Osteoblast (primary cell): ENCODE data around the genes OR1J2, OR1Q1 and OR1L6.

- CAGE, long polyA plus RNA: no peak
- RRBS: no CpG with 5 or more reads among the region's 16 CpGs
These were observed 85.4 kb downstream of the DAB2IP start for GRCh38 chr9:121736760-121737319.

- CAGE, long polyA plus RNA: no peak
- RRBS: no CpG with 5 or more reads among the region's 12 CpGs
These were observed 102.5 kb downstream of the DAB2IP start for GRCh38 chr9:121753762-121754595.

DNA sequence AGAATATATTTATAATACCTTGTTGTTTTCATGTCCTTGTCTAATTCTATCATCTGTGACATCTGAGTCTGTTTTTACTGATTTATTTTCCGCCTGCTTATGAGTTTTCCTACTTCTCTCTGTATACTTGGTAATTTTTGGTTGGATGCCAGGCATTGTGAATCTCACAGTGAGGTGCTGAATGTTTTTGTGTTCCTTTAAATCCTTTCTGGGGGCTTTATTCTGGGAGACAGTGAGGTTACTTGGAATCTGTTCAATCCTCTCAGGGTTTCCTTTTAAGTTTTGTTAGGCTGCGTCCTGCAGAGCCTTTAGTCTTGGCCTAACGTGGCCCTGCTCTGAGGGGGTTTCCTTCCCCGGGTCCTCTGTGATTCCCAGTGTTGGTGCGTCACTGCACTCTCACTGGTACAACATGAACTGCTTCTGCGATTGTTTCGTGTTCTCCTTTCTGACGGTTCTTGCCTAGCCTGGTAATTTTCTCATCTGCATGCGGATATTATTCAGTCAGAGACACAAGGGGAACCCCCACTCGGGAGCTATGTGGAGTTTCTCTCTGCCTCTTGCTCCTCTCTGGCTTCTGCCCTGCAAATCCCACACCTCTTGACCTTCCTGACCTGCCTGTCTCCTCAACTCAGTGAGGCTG, 128.0 kb downstream of the DAB2IP start:
- CAGE, long polyA plus RNA: no peak
- RRBS: no CpG with 5 or more reads among the region's 10 CpGs

- CAGE, long polyA plus RNA: no peak
- RRBS: 98% methylated on average over 2 of the region's 22 CpGs
These were observed 170.7 kb downstream of the DAB2IP start for GRCh38 chr9:121821926-121822671.

GRCh38 chr9:121913992-121914668, 179.0 kb downstream of the TTLL11 start:
- CAGE, long polyA plus RNA: no peak
- RRBS: no CpG with 5 or more reads among the region's 8 CpGs

GRCh38 chr9:121989165-121989837, 103.8 kb downstream of the TTLL11 start:
- CAGE, long polyA plus RNA: no peak
- RRBS: 53% methylated on average over 3 of the region's 21 CpGs

DNA sequence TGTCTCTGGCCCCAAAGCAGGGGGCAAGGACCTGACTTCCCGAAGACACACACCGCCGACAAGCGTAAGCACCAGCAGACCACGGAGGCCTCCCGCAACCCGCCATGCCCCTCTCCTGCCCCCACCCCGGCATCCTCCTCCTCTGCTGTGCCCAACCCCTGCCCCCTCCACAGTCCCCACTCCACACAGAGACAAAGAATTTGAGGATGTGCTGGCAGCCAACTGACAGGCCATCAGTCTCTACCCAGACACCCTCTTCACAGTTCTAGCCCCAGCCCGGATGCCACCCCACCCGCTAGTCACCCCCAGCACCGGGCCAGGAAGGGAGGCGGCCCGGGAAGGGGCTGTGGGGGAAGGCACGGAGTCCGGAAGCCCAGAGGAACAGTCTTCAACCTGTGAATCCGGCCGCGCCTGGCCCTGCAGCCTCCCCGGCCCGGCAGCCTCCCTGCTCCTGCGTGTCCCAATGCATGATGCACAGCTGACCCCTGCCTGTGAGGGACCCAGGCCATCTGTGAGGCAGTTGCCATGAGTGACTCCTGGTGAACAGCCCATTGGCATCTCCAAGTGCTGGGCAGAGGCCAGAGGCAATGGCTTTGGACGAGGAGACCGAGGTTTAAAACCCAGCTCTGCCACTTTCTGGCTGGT, 31.2 kb downstream of the NDUFA8 start:
- CAGE, long polyA plus RNA: no peak
- RRBS: 100% methylated on average over 2 of the region's 23 CpGs

DNA sequence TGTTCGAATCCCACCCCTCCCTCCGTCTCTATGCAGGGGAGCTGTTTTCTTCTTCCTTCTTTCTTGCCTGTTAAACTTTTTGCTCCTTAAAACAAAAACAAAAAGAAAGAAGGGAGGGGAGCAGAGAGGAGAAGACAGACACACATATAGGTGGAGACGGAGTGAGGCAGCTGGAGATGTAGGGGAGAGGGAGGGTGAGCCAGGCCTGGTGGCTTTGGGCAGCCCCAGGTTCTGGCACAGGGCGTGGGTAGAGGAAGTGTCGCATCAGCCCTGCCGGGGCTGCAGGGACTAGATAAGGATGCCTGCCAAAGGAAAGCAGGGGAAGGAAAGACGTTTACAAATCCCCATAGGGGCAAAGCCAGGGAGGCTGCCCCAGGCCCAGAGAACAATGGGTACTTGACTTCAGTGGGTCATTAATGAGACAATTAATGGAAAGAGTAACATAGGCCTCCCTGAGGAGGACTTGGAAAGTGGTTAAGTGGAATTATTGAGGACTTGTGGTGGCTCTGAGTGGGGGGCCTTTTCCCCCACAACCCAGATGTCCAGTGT, 38.7 kb upstream of the PTGS1 start:
- CAGE, long polyA plus RNA: no peak
- RRBS: no CpG with 5 or more reads among the region's 7 CpGs

- CAGE, long polyA plus RNA: no peak
- RRBS: no CpG with 5 or more reads among the region's 10 CpGs
These were observed 19.1 kb downstream of the PTGS1 start for GRCh38 chr9:122389765-122390469.

DNA sequence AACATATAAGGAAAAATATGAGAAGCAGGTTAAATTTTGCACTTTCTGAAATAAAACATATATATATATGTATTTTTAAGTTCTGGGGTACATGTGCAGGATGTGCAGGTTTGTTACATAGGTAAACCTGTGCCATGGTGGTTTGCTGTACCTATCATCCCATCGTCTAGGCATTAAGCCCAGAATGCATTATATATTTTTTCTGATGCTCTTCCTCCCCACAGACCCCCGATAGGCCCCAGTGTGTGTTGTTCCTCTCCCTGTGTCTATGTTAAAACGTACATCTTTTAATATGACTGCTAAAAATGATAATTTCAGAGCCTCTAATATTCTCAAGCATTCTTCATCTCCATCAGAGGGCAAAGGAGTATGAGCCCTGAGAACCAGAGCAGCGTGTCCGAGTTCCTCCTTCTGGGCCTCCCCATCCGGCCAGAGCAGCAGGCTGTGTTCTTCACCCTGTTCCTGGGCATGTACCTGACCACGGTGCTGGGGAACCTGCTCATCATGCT, at the start of gene OR1J2:
Gene OR1J2, plus strand, starts transcription at position 370 of the 509 bp plus-strand sequence.
- CAGE, long polyA plus RNA: no peak
- RRBS: no CpG with 5 or more reads among the region's 7 CpGs

DNA sequence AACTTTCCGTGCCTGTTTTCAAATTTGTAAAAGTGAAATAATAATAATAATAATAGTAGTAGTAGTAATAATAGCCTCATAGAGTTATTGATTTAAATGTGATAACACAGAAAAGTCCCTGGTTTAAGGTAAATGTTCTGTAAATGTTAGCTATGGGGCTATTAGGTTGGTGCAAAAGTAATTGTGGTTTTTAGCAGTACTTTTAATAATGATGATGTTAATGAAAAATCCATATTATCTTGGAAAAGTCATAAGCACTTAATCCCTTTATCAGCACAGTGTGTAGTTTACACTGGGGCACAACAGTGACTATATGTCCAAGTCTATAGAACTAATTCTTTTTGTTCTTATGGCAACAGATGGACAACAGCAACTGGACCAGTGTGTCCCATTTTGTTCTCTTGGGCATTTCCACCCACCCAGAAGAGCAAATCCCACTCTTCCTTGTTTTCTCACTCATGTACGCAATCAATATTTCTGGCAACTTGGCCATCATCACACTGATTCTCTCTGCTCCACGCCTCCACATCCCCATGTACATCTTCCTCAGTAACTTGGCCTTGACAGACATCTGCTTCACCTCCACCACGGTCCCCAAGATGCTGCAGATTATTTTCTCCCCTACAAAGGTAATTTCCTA, at the start of gene OR1Q1:
Gene OR1Q1, plus strand, starts transcription at position 360 of the 640 bp plus-strand sequence.
- CAGE, long polyA plus RNA: no peak
- RRBS: no CpG with 5 or more reads among the region's 4 CpGs

- CAGE, long polyA plus RNA: no peak
- RRBS: no CpG with 5 or more reads among the region's 7 CpGs
These were observed at the start of gene OR1L6 for GRCh38 chr9:122741880-122742518. OR1L6 (plus strand) TSS chr9:122742303.

DNA sequence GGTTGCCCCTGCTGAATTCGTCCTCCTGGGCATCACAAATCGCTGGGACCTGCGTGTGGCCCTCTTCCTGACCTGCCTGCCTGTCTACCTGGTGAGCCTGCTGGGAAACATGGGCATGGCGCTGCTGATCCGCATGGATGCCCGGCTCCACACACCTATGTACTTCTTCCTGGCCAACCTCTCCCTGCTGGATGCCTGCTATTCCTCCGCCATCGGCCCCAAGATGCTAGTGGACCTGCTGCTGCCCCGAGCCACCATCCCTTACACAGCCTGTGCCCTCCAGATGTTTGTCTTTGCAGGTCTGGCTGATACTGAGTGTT, 189 bp downstream of the OR5C1 start:
- CAGE, long polyA plus RNA: no peak
- RRBS: no CpG with 5 or more reads among the region's 9 CpGs

DNA sequence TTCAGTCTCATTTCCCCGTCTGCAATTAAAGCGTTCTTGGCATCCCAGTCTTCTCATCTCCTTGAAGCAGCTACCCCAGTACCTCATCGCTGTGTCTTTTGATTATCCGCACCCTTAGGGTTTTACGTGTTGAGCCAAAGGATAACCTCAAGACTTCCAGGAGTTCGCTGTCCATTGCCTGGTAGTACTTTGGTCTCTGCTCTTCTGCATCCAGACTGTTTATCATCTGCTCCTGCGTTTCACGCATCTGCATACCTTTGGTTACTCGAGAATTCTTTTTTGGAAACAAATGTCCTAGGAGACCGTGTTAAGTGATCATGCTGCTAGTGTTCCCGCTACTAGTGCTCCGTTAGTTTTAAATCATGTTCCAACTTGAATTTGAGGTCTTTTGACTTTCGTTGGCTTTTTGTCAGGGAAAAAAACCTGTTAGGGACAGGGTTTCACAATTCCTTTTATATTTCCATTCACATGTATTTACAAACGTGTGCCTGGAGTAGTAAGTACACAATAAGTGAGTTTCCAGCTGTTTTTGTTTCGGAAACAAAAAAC, 874 bp downstream of the RABGAP1 start:
- CAGE, long polyA plus RNA: no peak
- RRBS: no CpG with 5 or more reads among the region's 15 CpGs

DNA sequence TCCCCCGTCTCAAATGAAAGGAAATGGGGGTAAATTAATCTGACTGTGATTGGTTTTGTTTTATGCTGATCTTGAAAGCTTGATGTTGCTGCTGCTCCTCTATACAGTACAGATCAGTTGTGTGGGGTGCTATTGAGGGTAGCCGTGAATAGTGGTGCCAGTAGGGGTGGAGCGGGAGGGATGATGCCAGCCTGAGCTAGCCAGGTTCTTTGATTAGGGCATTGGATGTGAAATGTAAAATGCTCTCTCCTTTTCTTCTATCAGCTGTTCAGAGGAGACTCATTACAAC, 384 bp downstream of the GPR21 start:
- CAGE, long polyA plus RNA: no peak
- RRBS: no CpG with 5 or more reads among the region's 3 CpGs

DNA sequence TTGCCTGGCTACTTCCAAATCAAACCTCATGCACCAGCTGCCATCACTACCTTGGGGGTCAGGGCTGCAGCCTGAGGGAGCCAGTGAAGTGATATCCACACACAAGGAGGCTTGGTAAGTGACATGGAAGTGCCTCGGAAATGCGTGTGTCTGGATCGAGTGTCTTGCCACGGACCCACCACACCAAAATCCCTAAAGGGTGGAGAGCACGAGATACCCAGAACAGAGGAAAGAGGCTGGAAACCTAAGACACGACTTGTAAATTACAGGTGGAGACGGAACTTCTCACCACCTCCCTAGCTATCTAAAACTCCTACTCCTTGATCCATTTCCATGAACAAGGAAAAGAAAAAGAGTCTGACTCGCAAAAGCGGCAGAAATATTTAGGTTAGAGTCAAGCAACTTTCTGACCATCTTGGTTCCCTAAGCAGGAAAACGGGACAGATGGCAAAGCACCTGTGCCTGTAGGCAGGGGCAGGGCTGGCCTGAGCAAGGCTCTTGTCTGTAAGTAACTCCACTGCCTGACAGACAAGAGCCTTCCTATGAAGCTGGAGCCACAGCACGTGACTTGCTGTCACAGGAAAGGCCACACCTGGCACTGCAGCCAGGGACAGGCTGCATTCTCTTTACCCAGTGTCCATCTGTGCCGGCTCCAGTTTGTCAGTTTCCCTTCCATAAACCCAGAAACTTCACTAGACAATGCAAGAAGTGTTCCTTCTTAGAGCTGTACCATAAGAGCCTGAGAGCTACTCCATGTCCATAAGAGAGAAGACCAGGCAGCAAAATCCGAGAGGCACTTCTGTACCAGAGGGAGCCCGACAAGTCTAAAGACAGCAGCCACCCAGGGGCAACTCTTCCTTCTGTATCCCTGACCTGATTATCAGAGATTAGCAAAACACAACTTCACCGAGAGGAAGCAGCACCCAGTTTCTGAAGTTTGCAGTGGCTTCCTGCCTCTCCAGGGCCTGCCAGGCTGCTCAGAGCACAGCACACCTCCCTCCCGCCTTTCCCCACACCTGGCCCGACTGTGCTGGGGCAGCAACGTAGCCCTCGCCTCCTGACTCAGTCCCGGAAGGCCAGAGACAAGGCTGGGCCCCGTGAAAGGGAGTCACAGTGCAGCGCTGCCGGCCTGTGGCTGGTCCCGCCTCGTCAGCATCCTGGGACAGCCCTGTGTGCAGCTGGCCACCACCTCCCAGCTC, 78.0 kb downstream of the GPR21 start:
- CAGE, long polyA plus RNA: no peak
- RRBS: 20% methylated on average over 4 of the region's 25 CpGs

GRCh38 chr9:123222224-123222529, 46.2 kb downstream of the STRBP start:
- CAGE, long polyA plus RNA: no peak
- RRBS: no CpG with 5 or more reads among the region's 2 CpGs

- CAGE, long polyA plus RNA: no peak
- RRBS: no CpG with 5 or more reads among the region's 6 CpGs
These were observed 20.4 kb upstream of the CRB2 start for GRCh38 chr9:123335652-123335903.

GRCh38 chr9:123336269-123336916, 19.6 kb upstream of the CRB2 start:
- CAGE, long polyA plus RNA: no peak
- RRBS: no CpG with 5 or more reads among the region's 8 CpGs

- CAGE, long polyA plus RNA: no peak
- RRBS: no CpG with 5 or more reads among the region's 8 CpGs
These were observed 139.3 kb downstream of the CRB2 start for GRCh38 chr9:123495069-123495843.